Epidermal melanocyte (primary cell): ENCODE data around the genes ALLC and SOX11.

DNA sequence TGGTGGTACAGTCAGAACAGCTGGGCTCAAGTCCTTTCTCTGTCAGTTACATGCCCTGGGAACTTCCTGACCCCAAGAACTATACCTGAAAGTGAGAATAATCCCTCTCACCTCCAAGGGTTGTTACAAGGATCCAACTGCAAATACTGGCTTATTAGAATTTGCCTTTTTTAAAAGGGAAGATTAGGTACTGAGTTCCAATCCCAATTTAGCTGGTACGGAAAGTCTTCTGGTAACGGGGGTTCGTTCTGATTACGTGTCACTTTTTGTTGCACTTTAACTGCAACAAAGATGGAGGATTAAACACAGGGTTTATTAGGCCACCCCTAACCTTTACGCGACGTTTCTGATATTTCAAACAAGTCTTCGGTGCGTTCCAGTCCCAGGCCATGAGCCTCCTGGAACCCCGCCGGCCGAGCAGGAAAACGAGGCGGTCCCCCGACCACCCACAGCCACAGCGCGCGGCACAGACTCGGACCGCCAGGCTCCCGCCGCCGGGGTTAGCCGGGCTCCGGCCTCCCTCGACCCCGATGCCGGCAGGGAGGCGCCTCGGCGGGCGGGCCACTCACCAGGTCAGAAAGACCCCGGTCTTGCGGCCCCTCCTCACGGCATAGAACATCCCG, 458 bp downstream of the RNASEH1 start:
- RRBS: 5% methylated on average over 17 of the region's 36 CpGs

DNA sequence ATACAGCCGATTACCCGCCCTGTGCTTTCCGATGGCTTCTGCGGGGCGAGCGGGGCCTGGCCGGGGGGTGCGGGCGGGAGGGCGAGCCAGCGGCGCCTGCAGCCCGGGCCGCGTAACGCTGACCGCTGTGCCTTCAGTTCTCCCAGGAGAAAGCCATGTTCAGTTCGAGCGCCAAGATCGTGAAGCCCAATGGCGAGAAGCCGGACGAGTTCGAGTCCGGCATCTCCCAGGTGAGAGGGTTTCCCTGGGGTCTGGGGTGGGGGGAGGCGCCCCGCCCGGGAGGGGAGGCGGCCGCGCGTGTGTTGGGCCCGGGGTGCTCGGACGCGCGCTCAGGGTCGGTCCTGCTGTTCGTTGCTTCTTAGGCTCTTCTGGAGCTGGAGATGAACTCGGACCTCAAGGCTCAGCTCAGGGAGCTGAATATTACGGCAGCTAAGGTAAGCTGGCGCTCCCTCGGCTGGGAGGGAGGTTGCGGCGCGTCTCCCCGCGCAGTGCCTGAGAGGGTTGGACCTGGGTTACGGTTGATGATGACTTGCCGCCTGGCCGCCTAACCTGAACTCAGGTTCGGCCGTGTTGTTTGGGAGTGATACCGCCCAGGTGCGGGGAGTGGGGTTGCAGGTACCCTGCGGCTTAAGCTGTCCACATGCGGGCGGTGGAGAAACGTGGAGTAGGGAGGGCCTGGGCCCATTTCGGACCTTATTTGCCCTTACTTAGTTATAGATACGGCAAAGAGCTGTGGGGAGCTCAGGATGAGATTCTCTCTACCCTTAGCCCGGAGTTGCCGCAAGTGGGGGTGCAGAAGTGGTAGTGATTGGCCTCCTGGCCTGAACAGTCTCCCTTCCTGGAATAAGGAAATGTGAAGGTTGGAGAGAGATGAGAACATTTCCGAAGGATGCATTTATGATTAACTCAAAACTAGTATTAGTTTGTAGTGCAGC, 662 bp downstream of the RPS7 start:
- RRBS: 5% methylated on average over 15 of the region's 64 CpGs

- RRBS: 94% methylated on average over 4 of the region's 22 CpGs
These were observed 2.4 kb downstream of the COLEC11 start for GRCh38 chr2:3597000-3597977.

- RRBS: no CpG with 5 or more reads among the region's 5 CpGs
These were observed at the start of gene ALLC for GRCh38 chr2:3657962-3658328. TSS of gene ALLC (plus strand) at chr2:3658200.

DNA sequence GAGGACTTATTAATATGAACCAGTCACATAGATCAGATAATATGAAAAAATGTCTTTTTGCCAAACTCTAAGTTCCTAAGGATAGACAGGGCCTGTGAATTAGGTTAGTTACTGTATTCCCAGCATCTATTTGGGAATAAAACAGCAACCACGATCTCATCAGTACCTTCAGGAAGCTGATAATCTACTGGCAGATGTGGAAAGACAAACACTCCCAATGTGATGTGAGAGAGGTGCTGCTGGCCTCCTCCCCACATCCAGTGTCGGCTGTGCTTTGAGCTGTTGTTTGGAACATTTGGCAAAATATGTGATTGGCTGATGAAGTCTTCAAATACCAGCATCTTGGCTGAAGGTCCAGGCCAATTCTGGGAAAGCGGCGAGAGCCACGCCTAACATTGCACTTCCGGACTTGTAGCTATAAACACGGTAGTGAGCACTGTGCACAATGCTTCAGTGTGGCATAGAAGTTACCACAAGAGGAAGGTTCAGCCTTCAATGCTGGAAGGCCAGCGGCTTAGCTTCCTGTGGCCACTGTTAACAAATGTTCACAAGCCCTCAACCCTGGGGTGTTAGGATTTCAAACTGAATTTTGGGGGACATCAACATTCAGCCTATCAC, 198.7 kb downstream of the DCDC2C start:
- RRBS: no CpG with 5 or more reads among the region's 8 CpGs

GRCh38 chr2:4132884-4133214, 429.5 kb downstream of the DCDC2C start:
- RRBS: no CpG with 5 or more reads among the region's 1 CpG

- RRBS: no CpG with 5 or more reads among the region's 18 CpGs
These were observed 969.6 kb downstream of the DCDC2C start for GRCh38 chr2:4672952-4673385.

GRCh38 chr2:5692318-5693015, at the start of gene SOX11:
TSS of gene SOX11 (plus strand) at chr2:5692384.
- RRBS: 2% methylated on average over 29 of the region's 63 CpGs

DNA sequence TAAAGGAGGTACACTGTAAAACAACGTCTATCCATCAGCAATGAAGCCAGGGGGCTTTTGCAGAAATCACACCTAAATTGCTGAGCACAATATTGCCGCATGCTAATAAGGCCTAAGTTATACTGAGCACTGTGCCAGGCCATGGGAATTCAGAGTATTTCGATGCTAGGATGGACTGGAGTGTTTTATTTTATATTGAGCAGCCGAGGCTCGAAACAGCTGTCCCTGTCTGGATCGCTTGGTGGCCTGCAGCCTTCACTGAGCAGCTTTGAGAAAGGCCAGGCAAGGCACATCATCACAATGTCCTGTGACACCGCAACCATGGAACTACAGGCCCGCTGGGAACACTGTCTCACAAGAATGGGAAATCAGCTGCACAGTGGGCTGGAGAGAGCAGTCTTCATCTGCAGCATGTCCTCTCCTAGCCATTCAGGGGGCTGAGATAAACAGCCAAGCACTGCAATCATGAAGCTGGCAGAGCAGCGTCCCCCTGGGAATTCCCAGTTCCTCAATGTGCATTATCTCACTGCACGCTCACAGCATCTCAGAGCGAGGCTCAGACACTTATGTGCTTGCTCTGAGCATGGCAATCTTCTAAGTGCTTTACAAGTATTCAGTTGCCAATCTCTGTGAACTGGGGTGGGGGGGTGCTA, 2.0 kb downstream of the CMPK2 start:
- RRBS: no CpG with 5 or more reads among the region's 11 CpGs

DNA sequence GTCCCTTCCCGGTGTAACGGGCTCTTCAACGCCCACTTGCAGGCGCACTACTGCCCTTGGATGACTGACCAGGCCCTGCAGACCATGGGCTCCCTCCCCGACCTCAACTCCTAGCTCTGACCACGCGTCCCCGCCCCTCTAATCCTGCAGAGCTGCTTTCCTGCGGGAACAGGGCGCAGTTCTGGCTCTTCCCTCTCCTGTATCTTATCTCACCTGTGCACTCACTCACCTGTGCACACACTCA, 380 bp upstream of the CMPK2 start:
- RRBS: 9% methylated on average over 1 of the region's 10 CpGs

DNA sequence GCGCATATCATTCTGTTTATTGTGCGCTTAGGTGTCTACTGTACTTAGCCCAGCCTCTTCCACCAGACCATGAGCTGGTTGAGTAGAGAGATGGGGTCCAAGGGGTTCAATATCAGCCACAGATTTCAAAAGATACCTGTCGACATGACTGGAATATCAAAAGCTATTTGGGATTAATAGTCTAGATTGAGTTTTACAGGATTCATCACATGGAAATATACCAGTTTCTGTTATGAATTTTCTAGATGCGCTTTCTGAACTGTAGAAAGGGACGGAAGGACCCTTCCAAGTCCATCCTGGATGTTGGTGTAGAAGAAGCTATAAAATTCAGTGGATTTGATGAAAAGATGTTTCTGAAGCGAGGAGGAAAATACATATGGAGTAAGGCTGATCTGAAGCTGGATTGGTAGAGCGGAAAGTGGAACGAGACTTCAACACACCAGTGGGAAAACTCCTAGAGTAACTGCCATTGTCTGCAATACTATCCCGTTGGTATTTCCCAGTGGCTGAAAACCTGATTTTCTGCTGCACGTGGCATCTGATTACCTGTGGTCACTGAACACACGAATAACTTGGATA, 18.0 kb downstream of the RSAD2 start:
- RRBS: no CpG with 5 or more reads among the region's 11 CpGs

DNA sequence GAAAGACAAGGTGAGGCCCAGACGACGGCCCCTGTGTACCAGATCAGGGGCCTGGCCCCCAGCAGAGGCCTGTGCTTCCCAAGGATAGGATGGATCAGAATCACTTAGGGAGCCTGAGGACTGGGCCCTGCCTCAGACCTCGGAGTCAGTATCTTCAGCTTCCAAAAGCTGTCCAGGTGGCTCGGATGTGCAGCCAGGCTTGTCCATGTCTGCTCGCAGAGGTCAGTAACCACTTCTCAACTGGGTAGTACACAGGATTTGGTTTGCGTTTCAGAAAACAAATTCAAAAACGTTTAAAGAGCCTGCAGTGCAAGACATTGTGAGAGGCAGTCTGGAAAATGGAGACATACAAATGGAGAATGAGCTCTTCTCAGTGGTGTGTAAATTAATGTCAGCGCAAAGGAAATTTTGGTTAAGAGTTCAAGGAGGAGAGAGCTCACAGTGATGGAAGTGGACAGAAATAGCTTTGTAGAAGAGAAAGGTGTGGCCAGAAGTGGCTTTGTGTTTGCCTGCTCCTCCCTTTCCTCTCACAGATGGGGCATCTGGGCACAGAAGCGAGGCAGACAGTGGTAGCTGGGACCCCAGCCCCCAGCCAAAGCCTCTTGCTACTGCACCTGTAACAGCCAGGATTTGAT, 111.2 kb downstream of the RNF144A start:
- RRBS: no CpG with 5 or more reads among the region's 9 CpGs

GRCh38 chr2:7046610-7047457, 129.6 kb downstream of the RNF144A start:
- RRBS: no CpG with 5 or more reads among the region's 5 CpGs

GRCh38 chr2:7722247-7722913, 805.2 kb downstream of the RNF144A start:
- RRBS: no CpG with 5 or more reads among the region's 13 CpGs

GRCh38 chr2:7745308-7745847, 828.2 kb downstream of the RNF144A start:
- RRBS: no CpG with 5 or more reads among the region's 4 CpGs

DNA sequence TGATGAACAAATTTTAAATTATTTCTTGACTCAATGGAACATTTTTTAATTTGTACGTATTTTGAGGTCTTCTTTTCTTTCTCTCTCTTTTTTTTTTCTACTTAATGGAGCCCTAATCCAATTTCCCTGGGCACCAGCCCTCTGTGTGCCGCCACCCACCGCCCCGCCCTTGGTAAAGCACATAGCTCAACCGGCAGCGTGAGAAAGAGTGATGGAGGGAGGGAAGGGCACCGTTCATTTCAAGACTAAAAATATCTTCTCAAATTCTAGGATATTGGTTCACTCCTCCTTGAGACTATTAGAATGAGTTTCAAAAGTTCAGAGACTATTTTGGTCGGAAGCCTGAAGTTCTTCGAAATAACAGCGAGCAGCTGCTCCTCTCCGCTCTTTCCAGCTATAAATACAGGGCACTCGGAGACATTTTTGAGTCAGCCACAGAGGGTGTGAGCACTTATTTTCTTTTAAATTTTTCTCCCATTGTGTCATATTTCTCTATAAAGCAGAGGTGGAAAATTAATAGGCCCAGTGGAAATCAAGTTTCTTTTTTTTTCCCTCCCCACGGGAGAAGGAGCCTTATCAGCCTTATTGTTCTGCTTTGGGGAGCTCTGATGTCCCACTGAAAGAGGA, 731.7 kb upstream of the ID2 start:
- RRBS: no CpG with 5 or more reads among the region's 13 CpGs

GRCh38 chr2:8094557-8094935, 587.3 kb upstream of the ID2 start:
- RRBS: no CpG with 5 or more reads among the region's 17 CpGs

DNA sequence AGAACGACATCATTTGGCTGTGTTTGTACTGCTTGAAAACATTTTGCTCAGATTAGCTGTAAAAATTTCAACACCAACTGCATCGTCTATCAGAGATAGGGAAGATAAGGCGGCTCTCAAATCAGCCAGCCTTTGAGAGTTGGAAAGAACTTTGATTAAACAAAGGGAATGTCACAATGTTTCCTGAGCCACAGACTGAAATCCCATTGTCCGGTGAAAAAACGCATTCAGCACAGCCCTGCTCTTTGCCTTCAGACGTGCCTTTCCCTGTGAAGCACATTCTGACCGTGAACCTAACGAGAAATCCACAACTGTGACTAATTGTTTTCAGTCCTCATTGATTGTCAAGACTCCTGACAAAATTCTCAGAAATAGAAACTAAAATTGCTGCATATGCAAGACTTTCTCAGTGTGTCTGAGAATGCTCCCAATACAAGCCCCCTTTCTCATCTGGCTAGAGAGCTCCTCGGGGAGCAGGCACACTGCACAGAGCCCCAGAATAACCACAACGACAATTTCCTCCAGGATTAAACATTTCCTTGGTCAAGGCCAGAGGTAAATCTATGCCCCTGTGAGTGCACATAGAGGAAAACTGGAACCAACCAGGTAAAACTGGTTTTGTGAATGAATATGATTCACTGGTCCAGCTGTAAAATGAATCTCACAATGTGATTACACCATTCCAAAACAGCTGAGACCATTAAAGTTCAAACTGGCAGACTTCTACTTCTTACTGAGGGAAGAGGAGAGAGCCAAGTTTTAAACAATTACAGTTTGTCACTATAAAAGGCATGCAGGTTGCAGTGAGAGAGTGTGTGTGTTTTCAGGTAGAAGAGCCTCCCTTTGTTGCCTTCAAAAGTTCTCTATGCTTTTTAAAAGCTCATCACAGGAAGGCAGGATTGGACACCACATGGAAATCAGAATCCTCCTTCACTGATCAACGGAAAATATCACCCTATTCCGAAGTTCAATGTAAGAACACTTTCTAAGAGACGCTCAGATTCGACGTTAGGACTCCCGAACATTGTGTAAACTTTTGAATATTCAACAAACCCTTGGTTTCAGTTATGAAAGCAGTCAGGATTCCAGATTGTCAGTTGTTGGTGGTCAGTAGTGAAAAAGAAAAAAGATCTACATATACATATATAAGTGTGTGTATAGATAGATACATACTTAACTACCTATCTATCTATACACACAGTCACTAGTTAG, 561.7 kb upstream of the ID2 start:
- RRBS: no CpG with 5 or more reads among the region's 16 CpGs

DNA sequence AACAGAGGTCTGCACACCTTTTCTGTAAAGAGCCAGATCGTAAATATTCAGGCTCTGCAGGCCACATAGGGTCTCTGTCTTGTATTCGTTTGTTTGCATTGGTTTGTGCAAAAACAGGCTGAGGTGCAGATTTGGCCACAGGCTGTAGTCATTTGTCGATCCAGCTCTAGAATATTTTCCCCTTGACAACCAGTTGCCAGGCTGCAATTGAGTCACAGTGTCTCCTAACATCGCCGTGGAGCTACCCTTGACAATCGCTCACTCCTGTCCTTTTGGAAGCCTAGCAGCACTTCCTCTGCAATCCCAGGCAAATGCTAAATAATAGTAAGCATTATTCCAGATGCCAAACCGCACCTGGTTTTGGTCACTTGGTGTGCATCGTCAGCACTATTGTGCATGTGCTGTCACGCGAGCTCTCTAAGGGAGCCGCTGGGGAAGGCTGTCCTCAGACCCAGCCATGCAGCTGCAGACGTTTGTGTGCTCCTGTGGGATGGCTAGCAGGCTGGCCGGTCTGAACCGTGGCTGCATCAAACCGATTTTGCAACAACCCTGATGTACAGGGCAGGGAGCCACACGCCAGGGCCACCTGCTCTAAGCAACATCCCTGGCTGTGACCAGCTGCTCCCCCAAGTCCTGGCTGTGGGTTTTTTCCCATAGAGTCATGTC, 549.5 kb upstream of the ID2 start:
- RRBS: no CpG with 5 or more reads among the region's 16 CpGs

DNA sequence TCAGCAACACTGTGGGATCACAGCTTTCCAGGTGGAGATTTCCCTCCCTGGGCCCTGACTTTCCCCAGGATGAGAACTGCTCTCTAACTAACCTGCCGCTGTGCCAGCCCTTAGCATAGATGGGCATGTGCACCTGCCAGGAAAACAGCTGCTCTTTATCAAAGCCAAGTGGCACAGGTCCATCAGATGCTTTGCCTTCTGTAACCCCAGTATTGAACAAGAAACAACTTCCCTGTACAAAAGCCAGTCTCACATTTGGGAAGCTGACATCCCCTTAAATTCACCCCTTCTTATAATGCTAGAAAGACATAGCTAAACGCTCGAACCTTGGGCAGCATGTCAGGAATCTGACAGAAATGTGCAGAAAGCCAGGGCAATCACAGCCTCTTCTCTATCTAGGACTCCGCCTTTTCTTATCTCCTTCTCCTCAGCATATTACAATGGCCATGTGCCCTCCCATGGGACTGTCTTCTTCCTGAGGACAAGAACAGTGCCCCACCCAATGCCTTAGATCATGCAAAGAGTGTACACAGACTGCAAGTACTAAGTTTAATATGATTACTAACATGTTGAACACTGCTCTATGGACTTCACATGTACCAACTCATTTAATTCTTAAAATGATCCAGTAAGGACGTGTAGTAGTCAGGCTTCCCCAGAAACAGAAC, 535.3 kb upstream of the ID2 start:
- RRBS: no CpG with 5 or more reads among the region's 5 CpGs